Thoracic aorta endothelial cell (primary cell): ENCODE measurements around a stretch of chr18.

DNA sequence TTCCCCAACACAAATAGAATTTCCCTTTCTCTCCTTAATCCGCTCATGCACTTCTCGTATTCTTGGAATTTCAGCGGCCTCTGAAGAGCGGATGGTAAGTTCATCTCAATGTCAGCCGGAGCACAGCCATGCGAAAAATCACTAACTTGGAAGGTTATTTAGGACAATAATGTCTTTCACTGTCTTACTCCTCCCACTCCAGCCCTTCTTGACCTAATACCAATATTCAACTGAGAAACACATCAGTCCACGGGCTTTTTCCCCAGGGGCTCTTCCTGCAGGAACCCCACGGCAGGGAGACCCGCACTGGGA, 126.6 kb downstream of the OSBPL1A start:
- CAGE, long polyA plus RNA, result no peak

DNA sequence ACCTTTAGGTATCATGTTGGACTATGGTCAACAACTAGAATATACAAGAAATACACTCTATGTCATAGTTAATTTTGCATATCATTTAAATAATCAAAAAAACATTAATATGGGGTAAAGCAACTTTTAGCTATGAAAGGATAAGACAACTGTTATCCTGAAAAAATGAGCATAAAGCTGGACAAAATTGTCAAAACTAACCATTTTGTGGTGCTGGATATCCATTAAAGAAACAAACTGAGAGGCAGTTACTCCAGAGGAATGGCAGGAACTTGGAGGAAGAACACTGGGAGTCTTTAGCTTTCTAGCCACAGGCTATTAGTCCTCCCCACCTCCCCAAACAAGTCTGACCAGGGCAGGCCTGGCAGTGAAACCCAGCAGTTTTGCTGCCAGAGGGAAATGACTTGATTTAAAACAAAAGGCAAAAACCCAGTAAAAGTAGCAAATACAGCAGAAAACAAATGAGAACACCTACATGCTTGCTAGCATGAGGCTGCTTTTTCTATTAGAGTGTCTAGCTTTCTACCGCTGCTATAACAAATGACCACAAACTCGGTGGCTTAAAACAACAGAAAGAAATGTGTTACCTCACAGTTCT, 34.9 kb downstream of the OSBPL1A start:
- CAGE, long polyA plus RNA, result no peak

- CAGE, long polyA plus RNA, result no peak
These were observed 100.1 kb downstream of the HRH4 start for GRCh38 chr18:24560454-24560956.

GRCh38 chr18:24914346-24914831, 437.6 kb downstream of the ZNF521 start:
- CAGE, long polyA plus RNA, result no peak

DNA sequence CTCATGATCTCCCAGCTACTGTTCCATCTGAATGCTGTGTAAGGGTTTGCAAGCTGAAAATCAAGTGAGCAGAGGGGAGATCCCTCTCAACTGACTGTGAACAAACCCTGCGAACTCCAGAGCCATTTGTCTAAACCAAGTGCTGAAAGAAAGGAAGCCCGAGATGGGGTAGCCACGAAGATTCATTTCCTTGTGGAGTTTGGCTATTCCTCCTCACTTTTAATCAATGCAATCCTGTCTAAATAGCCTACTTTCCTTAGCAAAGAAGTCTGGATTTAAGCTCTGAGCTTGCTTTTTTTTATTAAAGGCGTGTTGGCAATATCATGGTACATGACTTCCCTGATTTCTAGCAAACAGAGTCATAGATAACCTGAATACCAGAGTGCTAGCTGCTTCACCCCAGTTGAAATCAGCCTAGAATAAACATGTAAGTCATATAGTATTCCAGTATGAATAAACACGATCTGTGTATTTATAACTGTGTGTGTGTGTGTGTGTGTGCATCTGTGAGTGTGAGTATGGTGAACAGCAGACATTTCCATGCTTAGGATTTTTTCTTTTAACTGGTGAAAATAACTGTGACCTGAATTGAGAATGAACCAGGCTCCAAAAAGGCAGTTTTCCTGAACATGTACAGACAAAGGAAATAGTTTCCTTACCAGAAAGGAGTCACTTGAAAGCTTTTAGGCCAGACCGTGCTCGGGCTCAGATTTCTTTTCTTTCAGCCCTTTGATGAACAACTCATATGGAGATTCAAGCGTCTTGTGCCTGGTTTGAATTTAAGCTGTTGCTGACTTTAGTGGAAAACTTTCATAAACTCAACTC, 365.1 kb downstream of the ZNF521 start:
- CAGE, long polyA plus RNA, result no peak

DNA sequence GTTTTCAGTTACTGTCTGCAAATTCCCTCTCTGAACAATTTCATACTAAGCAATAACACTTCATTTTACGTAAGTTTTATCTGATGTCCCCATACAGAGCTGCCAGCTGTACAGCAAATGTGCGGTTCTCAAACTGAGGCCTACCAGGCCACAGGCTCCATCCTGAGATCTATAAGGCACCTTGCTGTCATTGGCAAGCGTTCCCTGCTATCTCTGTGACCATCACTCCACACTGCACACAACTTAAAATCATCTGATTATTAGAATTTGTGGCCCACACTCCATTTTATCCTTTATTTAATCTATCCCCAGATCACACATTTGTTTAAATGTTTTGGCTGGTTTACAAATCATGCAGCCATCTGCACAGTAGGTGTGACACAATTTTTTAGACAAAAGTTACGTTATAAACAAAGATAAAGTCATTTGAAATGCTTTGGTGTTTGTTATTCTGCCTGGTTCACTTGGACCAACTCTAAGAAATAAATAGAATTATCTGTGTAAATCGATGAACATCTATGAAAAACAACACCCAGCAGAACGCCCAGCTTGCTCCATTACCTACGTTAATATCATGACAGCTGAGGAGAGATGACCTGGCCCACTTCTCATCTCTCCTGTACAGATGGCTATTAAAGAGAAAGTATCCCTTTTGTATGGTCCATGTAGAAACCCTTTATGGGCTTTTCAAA, 162.4 kb downstream of the ZNF521 start:
- CAGE, long polyA plus RNA, result no peak

GRCh38 chr18:25233593-25234515, 118.1 kb downstream of the ZNF521 start:
- CAGE, long polyA plus RNA, result no peak

- CAGE, long polyA plus RNA, result no peak
These were observed 1.3 kb downstream of the ZNF521 start for GRCh38 chr18:25350530-25351297.

DNA sequence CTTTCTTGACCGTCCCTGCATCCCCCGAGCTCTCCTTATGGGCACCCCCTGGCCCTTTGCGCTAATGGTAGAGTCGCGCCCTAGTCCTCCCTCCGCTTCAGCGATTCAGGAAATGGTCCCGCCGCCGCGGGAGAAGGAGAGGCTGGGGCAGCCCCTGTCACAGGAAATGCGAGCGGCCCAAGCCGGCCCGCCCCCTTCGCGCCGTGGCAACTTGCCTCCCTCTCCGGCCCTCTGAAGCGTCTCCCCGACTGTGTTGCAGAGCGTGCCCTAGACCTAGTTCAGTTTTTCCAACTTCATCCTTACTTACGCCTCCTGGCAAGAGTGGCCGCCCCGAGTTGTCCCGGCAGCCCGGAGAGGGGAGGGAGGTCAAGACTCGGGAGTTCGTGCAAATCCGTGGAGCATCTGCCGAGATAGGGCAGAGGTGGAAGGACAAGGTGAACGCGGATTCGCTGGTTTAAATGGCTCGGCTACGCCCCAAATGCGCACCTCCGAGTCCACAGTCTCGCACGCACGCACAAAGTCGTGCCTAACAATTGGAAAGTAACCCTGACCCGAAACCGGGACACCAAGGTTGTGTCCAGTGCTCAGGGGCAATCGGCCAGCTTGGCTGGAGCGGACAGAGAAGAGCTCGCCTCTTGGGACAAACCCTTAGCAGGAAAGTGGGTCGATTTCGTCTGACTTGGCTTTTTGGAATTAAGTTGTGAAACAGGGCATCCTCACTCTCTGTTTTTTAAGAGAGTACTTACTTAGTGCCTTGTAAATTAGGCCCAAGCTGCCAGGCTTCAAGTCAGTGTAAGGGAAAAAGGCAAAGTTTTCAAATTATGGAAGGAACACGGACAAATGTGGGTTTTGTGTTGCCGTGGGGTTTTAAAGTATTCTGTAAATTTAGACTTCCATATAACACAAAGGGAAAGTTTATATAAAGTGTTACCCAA, 643 bp upstream of the SS18 start:
- CAGE, long polyA plus RNA, result no peak

DNA sequence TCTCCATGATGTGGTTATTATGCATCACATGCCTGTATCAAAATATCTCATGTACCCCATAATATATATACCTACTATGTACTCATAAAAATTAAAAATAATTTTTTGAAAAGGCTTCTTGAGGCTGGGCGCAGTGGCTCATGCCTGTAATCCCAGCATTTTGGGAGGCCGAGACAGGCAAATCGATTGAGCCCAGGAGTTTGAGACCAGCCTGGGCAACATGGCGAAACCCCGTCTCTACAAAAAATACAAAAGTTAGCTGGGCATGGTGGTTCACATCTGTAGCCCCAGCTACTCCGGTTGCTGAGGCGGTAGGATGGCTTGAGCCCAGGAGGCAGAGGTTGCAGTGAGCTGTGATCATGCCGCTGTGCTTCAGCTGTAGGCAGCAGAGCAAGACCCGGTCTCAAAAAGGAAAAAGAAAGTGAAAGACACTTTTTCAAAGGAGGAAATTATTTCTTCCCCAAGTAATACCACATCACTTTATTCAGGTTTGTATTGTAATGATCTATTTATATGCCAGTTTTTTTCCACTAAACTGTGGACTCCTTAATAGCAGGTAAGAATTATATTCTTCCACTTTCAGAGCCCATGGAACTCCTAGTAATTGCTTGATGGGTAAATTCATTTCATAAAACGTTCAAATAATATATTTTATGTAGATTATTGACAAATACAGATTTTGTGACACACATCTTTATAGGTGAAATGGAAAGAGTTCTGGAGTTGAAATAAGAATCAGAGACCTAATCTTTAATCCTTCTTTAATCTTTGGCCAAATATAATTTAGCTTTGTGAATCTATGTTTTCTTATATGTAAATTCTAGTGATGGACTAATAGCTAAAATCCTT, 35.7 kb upstream of the TAF4B start:
- CAGE, long polyA plus RNA, result no peak

DNA sequence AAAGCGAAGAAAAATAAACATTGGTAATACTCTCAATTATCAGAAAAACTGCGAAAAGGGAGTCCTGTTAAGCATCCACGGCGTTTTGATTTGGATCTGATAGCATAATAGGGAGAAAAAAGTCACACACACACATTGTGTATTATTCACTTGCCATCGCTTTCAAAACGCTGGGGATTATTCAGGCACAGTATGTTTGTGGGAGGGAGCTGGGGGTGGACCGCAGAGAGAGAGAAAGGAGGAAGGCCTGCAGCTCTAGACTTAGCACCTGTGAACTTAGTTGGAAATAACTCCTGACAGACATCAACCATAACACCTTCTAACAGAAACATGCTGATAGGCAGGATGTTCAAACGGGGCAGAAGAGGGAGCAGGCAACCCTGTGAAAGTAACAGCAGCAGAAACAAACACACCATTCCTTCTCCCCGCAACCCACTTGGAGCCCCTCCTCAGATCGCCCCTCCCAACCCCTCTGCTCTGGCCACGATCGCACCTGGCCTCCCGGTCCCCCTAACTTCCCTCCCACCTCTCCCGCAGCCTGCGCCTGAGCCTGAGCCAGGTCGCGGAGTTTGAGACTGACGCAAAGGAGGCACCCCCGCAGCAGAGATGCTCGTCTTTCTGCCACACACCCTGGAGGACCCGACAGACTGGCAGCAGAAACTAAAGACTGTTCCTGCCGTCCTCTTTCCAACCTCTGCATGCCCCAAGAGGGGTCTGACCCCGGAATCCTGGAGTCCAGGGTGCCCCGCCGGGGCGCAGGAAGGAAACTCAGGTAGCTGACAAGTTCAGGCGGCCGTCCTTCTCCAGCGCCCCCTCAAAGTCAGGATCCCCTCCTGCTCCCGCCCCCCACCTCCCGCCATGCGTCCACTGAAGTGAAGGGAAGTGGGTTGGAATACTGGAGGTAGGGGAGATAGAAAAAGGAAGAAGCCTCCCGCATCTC, 782 bp downstream of the CHST9 start:
- CAGE, long polyA plus RNA, result no peak

DNA sequence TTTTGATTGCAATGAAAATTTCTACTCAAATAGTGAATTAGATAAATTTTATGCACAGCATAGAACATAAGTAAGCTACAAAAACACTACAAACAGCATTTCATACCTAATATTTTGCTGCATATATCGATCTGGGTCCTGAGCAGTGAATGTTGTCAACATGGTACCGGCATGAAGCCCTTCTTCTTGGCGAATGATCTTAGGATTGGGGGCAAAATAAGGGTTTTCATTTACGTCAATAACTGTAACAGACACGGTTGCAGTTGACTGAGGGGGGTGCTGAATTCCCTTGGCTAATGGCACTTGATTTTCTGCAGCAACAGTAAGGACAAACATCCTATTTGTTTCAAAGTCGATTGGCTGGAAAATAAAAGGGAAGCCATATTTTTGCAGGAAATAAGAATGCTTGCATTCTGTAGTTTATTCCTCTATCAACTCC, 186.9 kb downstream of the CDH2 start:
- CAGE, long polyA plus RNA, result no peak

DNA sequence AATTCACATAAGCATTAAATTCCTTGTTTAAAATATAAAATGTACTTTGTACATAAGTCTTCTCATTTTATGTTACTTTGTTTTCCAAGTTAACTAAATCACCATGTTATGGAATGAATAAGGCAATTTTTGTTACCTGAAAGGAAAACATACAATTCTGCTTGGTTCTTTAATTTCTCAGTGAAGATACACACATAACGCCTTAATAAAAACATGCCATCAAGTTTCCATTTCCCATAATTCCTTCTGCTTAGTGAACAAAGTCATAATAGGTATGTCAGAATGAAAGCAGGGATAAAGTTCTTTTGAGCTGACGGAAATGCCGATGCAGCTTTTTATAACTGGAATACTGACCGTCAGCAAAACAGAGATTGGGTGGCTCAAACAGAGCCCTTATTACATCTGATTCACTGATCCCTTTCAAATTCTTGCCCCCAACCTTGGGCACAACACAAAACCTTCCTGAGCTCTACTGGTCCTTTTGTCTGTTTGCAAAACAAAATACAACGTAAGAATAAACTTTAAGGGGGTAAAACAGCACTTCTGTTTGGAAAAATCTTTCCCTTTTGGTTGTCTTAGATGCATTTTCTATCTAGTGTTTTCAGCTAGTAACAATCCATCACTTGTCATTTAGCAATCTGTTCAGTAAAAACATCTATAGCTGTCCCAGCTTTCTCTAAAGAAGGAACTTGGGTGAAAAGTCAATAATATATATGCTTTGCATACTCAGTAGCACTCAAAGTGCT, 140.4 kb downstream of the CDH2 start:
- CAGE, long polyA plus RNA, result no peak

GRCh38 chr18:28134651-28135257, 42.2 kb downstream of the CDH2 start:
- CAGE, long polyA plus RNA, result no peak

GRCh38 chr18:28158943-28159516, 17.9 kb downstream of the CDH2 start:
- CAGE, long polyA plus RNA, result no peak

DNA sequence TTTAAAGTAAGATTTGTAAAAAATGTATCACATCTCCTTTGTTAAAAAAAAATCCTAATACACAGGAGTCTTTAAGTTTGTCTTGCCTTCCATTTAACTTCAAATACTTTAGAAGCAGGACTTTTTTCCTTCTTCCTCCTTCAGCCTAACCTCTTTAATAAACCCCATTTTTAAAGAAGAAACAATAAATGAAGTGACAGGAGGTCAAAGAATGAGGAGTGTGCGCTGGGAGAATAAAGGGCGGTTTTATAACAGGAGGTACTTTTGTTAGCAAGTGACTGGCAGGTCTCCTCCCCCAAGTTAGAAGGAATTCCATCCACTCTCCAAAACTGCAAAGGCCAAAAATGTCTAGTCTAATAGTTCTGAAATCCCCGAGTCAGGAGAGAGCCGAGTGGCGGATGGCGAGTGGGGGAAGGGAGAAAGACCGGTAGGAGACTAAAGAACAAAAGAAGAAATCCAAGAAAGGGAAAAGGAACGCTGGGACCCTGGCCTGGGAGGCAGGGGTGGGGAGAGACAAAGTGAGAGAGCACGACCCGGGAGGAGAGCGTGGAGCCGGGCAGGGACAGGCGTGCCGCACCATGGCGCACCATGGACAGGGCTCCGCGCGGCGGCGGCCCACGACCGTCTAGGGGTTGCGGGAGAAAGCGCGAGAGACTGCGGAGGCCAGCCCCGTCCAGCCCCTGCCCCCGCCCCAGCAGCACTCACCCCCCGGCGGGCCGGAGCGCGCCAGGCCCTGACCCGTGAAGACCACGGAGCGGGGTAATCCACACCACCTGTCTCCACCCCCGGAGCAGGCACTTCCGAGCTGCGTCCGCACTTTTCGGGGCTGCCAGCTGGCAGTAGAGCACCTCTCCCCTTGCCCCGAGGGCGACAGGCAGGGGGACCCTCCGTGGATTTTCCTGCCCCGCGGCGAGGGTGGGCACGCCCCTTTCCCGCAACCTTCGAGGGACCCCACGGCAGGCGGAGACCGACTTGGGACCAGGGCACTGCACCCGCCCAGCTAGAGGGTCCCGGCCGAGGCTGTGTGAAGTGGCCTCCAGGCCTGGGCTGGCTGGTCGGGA, 1.7 kb downstream of the CDH2 start:
- CAGE, long polyA plus RNA, result no peak

DNA sequence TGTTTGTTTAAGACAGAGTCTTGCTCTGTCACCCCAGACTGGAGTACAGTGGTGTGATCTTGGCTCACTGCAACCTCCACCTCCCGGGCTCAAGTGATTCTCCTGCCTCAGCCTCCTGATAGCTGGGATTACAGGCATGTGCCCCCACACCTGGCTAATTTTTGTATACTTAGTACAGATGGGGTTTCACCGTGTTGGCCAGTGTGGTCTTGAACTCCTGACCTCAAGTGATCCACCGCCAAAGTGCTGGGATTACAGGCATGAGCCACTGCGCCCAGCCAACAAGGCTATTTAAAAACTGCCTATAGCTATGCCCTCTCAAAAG, 538.8 kb upstream of the CDH2 start:
- CAGE, long polyA plus RNA, result no peak

GRCh38 chr18:28854833-28855309, 677.9 kb upstream of the CDH2 start:
- CAGE, long polyA plus RNA, result no peak

- CAGE, long polyA plus RNA, result no peak
These were observed 18.4 kb downstream of the DSC3 start for GRCh38 chr18:31024113-31024570.

- CAGE, long polyA plus RNA, result no peak
These were observed 492 bp upstream of the DSC1 start for GRCh38 chr18:31163100-31163596.